Thyroid gland (tissue), 7 donors: Measurements from ENCODE around the genes RNFT1 and CA4.

- PRO-cap, 2 experiments = no peak in any of the 2 experiments
- RAMPAGE, long total RNA, 5 experiments = no peak in any of the 5 experiments
Measured at GRCh38 chr17:59423824-59424393, 92.5 kb downstream of the YPEL2 start.

DNA sequence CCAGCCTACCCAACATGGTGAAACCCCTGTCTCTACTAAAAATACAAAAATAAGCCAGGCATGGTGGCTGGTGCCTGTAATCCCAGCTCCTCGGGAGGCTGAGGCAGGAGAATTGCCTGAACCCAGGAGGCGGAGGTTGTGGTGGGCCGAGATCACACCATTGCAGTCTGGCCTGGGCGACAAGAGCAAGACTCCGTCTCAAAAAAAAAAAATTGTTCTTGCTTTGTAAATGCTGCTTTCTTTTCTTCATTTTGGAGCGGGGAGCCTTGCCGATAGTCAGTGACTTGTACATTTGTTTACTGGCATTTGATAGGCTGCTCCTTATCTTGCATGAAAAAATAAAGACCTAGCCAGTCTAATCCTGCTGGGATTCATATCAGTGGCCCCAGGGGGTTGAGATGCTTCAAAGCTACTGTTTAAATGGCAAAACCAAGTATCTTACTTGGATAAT, 3.3 kb upstream of the CLTC start:
- PRO-cap, 2 experiments = no peak in any of the 2 experiments
- RAMPAGE, long total RNA, 5 experiments = no peak in any of the 5 experiments

- PRO-cap, 2 experiments = no peak in any of the 2 experiments
- RAMPAGE, long total RNA, 5 experiments = no peak in any of the 5 experiments
Measured at GRCh38 chr17:59620192-59620489, 446 bp downstream of the CLTC start.

DNA sequence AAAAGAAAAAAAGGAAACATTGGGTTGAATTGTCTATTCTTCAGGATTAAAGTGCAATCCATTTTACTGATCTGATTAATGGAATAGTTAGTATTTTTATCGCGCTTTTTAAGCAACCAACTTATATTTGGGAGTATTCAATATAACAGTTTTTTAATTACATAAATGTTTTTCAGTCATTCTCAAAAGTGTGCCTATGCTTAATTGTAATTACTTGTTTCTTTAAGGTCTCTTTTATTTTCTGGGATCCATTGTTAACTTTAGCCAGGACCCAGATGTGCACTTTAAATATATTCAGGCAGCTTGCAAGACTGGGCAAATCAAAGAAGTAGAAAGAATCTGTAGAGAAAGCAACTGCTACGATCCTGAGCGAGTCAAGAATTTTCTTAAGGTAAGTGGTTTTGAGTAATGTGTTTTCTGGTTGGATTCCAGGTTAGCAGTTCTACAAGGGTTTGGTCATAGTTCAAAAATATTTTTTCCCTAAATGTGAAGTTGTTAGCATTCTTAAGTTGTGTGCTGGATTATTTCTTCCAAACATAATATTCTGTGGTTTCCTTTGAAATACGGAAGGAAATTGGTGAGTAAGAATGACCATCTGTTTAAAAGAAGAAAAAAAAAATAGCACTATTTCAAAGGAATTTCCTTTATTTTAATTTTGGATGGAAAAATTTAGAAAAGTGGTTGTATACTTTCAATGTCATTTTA, 38.5 kb downstream of the PTRH2 start:
- PRO-cap, 2 experiments = no peak in any of the 2 experiments
- RAMPAGE, long total RNA, 5 experiments = no peak in any of the 5 experiments

GRCh38 chr17:59762496-59762894, 55.0 kb downstream of the VMP1 start:
- PRO-cap, 2 experiments = no peak in any of the 2 experiments
- RAMPAGE, long total RNA, 5 experiments = no peak in any of the 5 experiments

DNA sequence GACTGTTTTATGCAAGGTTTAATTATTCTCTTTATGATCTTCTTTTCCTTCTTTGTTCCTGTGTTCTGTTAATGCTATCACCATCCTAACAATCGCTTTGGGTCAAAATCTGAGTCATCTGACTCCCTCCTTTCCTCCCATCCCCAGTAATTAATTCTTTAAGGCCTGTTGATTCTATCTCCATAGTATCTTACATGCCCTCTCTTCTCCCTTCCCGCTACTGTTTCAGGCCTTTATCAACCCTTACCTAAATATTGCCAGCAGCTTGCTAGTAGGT, 76.0 kb downstream of the VMP1 start:
- PRO-cap, 2 experiments = no peak in any of the 2 experiments
- RAMPAGE, long total RNA, 5 experiments = no peak in any of the 5 experiments

DNA sequence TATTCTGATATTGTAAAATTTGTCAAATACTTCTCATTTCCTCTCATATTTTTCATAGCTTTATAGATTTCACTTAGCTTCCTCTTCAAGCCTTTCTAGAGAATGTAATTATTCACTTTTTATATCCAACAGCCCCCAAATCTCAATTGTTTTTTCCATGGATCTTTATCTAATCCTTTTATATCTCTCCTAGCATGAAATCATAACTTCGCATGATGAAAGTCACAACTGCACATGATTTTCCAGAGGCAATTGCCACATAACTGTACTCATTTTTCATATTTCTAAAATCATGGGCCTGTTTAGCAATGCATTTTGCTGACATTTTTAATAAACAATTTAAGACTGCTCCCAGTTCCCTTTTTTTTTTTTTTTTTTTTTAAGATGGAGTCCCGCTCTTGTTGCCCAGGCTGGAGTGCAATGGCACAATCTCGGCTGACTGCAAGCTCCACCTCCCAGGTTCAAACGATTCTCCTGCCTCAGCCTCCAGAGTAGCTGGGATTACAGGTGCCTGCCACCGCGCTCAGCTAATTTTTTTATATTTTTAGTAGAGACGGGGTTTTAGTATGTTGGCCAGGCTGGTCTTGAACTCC, 83.5 kb downstream of the VMP1 start:
- PRO-cap, 2 experiments = no peak in any of the 2 experiments
- RAMPAGE, long total RNA, 5 experiments = no peak in any of the 5 experiments

DNA sequence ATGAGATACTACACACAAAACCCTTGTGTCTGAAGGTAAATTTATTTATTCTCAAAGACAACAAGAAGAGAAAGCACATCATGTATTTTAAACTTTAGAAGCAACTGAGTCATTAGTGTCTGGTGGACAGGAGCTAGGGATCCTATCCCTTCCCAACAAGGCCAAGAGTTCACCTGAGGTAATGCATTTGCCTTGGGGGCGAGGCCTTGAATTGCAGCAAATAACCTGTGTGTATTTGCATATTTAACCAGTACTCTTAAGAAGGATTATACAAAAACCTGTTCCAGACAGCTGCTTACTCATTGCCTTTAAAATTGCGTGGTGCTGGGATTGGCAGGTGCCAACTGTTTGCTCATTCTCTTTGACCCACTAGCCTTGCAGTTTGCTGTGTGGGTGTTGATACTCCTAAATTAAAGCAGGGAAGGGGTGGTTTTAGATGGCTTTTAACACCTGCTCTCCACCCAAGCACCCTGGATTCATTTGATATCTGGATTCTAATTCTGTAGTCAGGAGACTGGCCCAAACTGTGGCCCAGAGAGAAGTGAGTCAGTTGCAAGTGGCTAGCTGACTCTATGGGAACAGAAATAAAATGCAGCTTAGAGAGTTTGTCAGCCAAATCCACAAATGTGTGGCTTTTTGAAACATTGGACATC, 47.1 kb downstream of the TUBD1 start:
- PRO-cap, 2 experiments = peak in 1 of 2 experiments; most common minus-strand start position 562 of the sequence (in 1)
- RAMPAGE, long total RNA, 5 experiments = no peak in any of the 5 experiments

DNA sequence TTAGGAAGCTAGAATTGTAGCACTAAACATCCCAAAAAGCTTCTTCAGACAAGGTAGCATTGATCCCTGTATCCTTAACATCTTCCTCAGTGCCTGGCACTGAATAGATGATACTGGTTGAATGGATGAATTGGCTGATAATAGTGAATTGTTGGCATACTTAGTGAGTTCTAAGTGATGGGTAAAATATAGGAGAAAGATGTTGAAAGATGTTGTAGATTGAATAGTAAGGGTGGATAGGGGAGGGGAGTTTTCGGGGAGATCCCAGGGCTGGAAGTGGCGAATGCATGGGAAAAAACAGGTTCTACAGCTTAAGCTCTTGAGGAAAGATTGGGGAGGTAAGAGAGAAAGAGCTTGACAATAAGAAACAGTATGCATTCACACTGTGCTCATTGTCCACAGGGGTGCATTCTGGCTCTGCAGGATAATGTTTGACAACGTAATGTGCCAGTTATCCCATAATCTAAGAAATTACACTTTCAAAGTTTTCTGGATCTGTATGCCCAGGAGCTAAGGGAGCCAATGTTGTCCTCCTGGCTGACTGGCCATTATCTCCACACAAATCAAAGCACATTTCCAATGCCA, 35.6 kb downstream of the TUBD1 start:
- PRO-cap, 2 experiments = no peak in any of the 2 experiments
- RAMPAGE, long total RNA, 5 experiments = no peak in any of the 5 experiments

DNA sequence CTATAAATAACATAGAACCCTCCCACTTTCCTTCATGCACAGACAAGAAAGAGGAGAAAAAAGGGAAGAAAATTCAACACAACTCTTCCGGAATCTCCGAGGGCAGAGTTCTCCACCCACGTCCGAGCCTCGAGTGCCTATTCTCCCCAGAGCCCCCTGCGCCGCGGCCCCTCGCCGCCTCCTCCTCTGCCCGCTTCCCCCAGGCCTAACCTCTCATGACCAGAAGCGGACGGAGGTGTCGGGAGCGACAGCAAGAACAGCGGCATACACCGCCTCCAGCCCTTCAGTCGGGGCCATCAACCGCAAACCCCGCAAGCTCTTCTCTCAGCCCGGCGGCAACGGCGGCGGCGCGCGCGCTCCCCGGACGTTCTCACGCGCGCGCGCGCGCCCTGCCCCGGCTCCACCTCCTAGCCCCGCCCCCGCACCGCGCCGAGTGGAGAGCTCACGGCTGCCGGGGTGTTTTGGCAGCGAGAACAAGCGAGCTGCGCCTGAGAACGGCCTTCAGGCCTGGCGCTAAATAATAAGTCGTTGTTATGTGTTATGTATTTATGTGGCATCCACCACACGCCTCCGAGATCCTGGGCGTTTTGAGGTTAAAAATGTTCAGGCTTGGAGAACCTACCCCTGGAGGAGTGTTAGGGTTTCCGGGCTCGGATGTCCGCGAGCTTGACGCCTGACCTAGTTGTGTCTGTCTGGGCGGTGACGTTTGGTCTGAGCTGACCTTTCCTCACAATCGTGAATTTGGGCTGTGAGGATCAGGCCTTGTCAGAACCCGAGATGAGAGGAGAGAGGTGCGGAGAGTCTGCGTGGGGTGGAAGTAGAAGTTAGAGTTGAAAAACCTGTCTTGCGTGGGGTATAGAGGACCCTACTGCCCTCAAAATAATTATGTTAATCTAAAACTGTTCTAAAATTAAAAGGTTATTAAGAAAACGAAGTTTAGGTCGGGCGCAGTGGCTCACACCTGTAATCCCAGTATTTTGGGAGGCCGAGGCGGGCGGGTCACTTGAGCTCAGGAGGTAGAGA, at the start of gene RNFT1:
RNFT1 (minus strand) TSS at position 343 of the 1,023 bp plus-strand sequence.
- PRO-cap, 2 experiments = peak in 2 of 2 experiments; most common plus-strand start position 76 of the sequence (in 1); most common minus-strand start position 340 of the sequence (in 2)
- RAMPAGE, long total RNA, 5 experiments = start-site peak on the plus strand in 1 of 5 experiments, centred at position 684 of the sequence, 10 reads per replicate; start-site peak on the minus strand in 3 of 5 experiments, centred at positions 321 to 373 of the sequence, 22 to 107 reads per replicate

GRCh38 chr17:60043592-60044146, 35.1 kb downstream of the HEATR6 start:
- PRO-cap, 2 experiments = no peak in any of the 2 experiments
- RAMPAGE, long total RNA, 5 experiments = no peak in any of the 5 experiments

DNA sequence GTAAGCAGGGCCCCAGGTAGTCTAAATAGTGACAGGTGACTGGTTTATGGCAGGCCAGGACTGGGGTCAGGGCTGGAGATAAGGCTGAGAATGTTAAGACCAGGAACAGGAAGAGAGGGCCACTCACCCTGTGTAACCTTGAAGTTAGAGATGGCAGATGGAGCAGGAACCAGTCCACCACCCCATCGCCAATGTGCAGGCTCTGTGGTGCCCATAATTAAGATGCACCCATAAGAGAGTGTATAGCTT, 1.9 kb upstream of the CA4 start:
- PRO-cap, 2 experiments = no peak in any of the 2 experiments
- RAMPAGE, long total RNA, 5 experiments = no peak in any of the 5 experiments

DNA sequence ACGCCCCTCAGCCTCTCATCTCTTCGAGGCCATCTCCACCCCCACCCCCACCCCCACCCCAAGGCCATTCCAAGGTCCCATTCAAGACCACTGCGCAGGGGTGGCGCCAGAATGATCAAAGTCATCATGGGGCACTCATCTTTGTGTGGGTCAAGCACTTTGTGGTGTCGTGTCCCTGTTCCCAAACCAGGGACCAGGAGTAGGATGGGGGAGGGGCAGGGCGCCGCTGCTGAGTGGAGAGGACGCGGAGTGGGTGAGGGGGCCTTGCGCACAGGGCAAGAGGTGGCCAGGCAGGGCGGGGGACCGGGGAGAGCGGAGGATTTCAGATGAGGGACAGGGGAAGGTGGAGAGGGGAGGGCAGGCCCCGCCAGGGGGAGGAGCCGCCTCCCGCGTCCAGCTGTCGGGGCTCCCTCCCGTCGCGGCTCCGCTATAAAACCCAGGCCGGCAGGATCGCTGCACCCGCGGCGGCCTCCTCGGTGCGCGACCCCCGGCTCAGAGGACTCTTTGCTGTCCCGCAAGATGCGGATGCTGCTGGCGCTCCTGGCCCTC, at the start of gene CA4:
CA4 (plus strand) TSS at position 458 of the 549 bp plus-strand sequence.
- PRO-cap, 2 experiments = peak in 2 of 2 experiments; most common plus-strand start position 458 of the sequence (in 2); most common minus-strand start position 324 of the sequence (in 1)
- RAMPAGE, long total RNA, 5 experiments = start-site peak on the plus strand in 4 of 5 experiments, centred at positions 460 to 461 of the sequence, 26 to 234 reads per replicate

- PRO-cap, 2 experiments = no peak in any of the 2 experiments
- RAMPAGE, long total RNA, 5 experiments = no peak in any of the 5 experiments
Measured at GRCh38 chr17:60394063-60394413, 2.1 kb upstream of the USP32 start.

GRCh38 chr17:60601146-60601626, 1.2 kb downstream of the PPM1D start:
- PRO-cap, 2 experiments = peak in 2 of 2 experiments; most common plus-strand start chr17:60601338 (in 1); most common minus-strand start chr17:60601260 (in 1)
- RAMPAGE, long total RNA, 5 experiments = no peak in any of the 5 experiments

- PRO-cap, 2 experiments = peak in 1 of 2 experiments; most common plus-strand start chr17:60602188 (in 1); most common minus-strand start chr17:60602074 (in 1)
- RAMPAGE, long total RNA, 5 experiments = no peak in any of the 5 experiments
Measured at GRCh38 chr17:60601627-60602337, 1.8 kb downstream of the PPM1D start.

- PRO-cap, 2 experiments = no peak in any of the 2 experiments
- RAMPAGE, long total RNA, 5 experiments = no peak in any of the 5 experiments
Measured at GRCh38 chr17:60602338-60602735, 2.3 kb downstream of the PPM1D start.

DNA sequence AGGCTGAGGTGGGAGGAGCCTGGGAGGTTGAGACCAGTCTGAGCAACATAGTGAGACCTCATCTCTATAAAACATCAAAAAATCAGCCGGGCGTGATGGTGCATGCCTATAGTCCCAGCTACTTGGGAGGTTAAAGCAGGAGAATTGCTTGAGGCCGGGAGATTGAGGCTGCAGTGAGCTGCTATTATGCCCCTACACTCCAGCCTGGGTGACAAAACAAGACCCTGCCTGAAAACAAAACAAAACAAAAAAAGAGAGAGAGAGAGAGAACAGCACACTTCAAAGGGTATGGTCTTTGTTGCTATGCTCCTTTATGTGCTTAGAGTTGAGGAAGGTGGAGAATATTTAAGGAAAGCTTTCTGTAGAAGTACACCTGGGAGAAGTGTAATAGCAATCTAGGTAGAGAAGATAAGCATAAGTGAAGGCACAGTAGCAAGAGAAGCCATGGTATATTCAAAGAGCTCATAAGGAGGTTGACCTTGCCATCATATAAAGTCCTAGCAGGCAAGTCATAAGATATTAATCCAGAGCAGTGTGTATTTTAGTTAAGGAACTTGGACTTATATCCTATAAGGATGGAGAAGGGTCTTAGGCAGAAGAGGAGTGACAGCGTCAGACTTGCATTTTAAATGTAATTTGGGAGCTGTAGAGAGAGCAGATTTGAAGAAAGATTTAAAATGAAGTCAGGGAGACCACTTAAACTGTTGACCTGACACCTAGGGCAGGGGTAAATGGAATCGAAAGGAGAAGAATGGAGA, 210.6 kb upstream of the TBX2 start:
- PRO-cap, 2 experiments = no peak in any of the 2 experiments
- RAMPAGE, long total RNA, 5 experiments = no peak in any of the 5 experiments

DNA sequence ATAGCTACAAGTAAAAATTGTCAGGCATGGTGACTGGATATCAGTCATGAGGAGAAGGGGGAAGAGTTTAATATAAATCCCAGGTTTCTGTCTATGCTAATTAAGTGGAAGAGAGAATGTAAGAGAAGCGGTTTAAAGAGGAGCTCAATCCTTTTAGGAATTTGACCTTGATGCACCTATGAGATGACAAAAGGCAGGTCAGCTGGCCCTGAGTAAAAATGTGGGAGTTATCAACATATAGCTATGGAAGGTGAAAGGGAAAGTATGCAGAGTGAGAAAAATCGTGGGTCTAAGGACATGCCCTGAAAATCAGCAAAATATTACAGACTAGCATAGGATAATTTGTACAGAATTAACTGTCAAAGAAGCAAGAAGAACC, 210.0 kb upstream of the TBX2 start:
- PRO-cap, 2 experiments = no peak in any of the 2 experiments
- RAMPAGE, long total RNA, 5 experiments = no peak in any of the 5 experiments

GRCh38 chr17:61219289-61219900, 180.2 kb upstream of the TBX2 start:
- PRO-cap, 2 experiments = peak in 1 of 2 experiments; most common minus-strand start chr17:61219584 (in 1)
- RAMPAGE, long total RNA, 5 experiments = no peak in any of the 5 experiments